ENCODE results near the genes SCN2B and H2AX.

- PRO-cap: no peak
Observed at GRCh38 chr11:117185585-117186386, 7.2 kb downstream of the SIDT2 start.

DNA sequence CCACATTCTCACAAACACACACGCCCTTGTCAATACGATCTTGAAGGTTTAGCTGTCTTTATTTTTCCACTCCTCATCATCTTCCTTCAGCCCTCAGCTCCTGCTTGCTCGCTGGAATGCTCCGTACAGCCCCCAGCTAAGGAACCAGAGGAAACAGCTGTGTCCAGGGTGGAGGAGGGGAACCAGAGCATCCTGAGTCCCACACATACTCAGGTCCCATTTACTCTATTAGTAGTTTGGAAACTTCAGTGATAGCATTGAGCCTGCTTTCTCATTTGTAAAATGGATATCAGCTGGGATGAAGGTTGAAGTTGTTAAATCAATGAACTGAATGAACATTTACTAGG is 13.3 kb downstream of the PCSK7 start:
- PRO-cap: no peak

- PRO-cap: no peak
Observed at GRCh38 chr11:117307880-117308788, 7.9 kb downstream of the BACE1 start.

GRCh38 chr11:117877284-117877945 is 957 bp upstream of the FXYD6 start:
- PRO-cap: no peak

GRCh38 chr11:117884874-117885478 is 8.5 kb upstream of the FXYD6 start:
- PRO-cap: no peak

DNA sequence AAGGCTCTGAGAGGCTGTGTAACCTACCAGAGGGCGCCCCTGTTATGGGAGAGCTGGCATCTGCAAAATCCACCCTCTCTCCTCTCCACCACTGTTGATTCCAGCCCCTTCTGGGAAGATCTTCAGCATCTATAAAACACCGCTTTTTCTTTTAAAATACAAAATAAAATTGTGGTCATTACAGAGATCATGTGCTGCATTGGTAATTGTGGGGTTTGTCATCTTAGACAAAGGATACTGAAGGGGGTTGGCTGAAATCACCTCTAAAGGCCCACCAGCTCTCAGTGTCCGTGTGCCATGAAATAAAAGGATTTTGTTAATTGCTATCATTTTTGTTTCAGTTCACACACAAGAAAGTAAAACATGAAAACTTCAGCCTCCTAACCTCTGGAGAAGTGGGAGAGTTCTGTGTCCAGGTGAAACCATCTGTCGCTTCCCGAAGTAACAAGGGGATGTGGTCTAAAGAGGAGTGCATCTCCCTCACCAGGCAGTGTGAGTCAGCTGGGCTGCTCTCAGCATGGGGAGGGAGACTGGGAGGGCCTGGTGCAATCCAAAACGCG is 7.5 kb downstream of the IL10RA start:
- PRO-cap: no peak

GRCh38 chr11:118007534-118008051 is 21.4 kb downstream of the IL10RA start:
- PRO-cap: no peak

GRCh38 chr11:118010493-118011581 is 24.6 kb downstream of the IL10RA start:
- PRO-cap: no peak

- PRO-cap: no peak
Observed at GRCh38 chr11:118176358-118176774, at the start of gene SCN2B. Gene SCN2B (minus strand): TSS chr11:118176639.

DNA sequence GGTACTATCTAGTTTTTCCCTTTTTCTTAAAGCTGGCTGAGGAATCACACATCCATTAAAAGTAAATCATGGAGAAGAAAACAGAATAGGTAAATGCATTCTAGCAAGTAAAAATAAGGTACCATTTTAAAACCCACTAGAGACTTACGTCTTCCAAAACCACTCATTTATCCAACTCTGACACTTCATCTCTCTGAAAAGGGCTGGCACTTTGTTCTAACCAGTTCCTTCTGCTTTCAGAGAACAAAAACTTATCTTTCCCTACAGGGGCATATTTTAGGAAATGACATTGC is 11.3 kb downstream of the MPZL3 start:
- PRO-cap: no peak

DNA sequence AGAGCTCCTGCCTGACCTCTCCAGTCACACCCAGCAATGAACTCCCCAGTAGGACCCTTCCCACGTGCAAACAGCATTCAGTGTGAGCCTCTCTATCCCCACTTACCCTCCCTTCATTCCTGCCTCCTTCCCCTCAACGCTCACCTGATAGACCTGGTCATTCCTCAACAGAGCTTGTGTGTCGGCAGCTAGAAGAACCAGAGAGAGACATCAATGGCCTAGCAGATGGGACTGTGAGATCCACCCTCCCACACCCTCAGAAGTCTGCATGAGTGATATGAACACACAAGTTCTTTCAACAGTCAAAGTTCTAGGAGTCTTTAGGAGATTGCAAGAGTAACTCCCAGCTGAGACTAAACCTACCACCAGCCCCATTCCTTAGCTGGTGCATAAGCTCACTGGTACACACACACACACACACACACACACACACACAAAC is 3.2 kb downstream of the CD3D start:
- PRO-cap: no peak

GRCh38 chr11:118609290-118609781 is 1.9 kb downstream of the PHLDB1 start:
- PRO-cap: bidirectional peak, plus-strand start at chr11:118609714, minus-strand start at chr11:118609694

DNA sequence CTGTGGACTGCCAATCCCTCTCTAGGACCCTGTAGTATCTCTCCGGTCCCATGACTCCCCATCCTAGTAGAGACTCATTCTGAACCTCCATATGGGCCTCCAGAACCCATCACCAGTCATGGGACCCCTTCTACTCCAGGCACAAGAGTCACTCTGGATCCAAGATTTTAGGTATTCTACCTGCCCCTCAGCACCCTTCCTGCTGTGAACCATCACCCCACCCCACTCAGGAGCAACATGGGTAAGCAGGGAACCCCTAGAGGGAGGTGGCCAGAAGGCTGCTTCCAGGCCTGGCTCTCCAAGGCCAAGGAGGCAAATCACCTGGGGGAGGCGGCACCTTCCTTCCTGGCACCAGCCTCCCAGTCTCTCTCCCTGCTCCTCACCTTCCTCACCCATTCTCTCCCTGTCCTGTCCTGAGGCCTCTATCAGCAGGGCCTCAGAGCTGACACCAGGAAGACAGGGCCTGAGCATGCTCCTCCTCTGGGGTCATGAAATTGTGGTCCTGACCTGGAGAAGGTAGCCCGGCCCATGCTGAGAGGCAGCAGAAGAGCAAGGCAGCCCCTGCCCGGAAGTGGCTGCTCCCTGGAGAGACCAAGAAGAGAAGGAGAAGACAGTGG is 2.1 kb downstream of the BCL9L start:
- PRO-cap: no peak

DNA sequence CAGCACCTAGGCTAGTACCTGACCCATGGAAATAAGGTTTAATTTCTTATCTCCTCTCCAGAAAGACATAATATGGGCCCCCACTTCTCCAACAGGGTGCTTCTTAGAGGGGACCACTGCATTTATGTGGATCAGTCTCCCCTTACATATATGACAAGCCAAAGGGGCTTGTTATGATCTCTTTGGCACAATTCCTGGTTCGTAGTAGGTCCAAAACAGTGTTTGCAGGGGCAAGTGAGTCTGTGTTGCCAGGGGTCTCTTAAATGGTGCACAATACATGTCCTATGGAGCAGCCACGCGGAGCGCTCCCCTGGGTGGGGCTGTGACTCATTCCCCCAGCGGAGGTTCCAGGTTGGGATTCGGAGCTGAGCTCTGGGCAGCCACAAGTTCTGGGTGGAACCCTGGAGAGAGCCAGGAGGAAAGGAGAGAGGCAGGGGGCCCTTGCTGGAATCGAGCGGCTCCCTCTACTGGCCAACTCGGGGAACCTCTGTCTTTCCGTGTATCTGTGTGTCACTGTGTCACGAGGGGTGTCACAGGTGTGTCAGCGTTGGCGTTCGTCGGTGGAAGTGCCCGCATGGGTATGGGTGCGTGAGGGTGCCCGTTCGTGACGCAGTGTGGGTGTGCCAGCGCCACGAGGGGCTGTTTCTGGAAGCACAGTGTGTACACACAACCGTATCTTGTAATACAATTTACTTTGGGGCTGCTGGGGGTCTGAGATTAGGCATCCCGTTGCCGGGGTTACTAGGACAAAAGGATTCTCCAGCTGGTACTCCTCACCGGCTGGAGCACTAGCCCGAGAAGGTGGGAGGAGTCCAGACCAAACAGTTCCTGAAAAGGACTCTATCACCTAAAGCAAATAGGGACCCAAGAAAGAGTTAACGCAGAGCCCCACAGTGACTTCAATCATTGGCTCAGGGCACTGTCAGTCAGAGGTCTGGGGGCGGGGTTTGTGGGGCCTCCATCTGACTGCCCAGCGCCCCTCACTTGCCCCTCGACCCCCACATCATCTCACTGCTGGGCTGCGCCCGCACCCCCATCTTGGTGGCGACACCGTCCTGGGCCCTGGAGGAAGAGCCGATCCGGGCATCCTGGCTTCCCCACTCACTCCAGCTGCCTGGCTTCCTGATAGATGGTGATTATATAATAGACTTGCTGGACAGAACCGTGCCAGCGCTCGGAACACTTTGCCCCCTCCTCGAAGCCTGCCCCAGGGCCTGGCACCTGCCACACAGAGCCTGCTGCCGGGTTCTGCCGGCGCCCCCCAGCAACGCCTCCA is 2.5 kb upstream of the BCL9L start:
- PRO-cap: no peak

GRCh38 chr11:119025591-119026570 is 7.3 kb downstream of the TRAPPC4 start:
- PRO-cap: no peak

- PRO-cap: no peak
Observed at GRCh38 chr11:119050834-119051394, 6.1 kb downstream of the HYOU1 start.

DNA sequence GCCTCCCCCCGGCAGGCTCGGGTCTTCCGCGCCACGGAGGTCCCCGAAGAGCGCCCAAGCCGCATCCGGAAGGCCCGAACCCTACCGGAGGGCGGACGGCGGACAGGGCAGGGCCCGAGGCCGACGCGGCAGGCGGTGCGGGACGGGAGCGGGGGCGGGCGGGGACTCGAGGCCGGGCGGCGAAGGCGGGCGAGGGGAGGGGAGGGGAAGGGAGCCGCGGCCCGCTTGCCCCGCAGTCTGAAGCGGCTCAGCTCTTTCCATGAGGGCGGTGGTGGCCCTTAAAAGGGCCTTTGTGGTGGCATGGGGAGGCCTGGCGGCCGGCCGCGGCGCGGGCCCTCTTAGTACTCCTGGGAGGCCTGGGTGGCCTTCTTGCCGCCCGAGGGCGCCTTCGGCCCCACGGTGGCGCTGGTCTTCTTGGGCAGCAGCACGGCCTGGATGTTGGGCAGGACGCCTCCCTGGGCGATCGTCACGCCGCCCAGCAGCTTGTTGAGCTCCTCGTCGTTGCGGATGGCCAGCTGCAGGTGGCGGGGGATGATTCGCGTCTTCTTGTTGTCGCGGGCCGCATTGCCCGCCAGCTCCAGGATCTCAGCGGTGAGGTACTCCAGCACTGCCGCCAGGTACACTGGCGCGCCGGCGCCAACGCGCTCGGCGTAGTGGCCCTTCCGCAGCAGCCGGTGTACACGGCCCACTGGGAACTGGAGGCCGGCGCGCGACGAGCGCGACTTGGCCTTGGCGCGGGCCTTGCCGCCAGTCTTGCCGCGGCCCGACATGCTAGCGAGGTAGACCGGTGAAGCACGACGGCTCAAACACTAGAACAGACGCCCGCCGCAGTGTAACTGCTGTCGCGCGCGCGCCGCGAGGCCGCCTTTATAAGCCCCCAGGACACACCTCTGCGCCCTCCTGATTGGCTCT is at the start of gene H2AX:
H2AX (minus strand) TSS at position 841 of the 912 bp plus-strand sequence.
- PRO-cap: bidirectional peak, plus-strand start outside the sequence, minus-strand start at position 841 of the sequence

- PRO-cap: no peak
Observed at GRCh38 chr11:119096356-119097366, 1.4 kb upstream of the H2AX start.

DNA sequence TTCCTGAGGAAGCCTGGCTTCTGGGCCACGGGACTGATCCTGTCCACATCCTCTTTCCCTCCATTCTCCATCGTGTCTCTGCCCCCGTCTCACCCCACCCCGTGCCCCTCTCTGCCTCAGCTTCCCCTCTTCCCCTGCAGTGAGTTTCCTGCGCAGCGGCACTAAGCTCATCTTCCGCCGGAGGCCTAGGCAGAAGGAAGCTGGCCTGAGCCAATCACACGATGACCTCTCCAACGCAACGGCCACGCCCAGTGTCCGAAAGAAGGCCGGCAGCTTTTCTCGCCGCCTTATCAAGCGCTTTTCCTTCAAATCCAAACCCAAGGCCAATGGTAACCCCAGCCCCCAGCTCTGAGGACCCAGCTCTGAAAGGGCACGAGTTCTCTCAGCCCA is 5.5 kb upstream of the HINFP start:
- PRO-cap: no peak

DNA sequence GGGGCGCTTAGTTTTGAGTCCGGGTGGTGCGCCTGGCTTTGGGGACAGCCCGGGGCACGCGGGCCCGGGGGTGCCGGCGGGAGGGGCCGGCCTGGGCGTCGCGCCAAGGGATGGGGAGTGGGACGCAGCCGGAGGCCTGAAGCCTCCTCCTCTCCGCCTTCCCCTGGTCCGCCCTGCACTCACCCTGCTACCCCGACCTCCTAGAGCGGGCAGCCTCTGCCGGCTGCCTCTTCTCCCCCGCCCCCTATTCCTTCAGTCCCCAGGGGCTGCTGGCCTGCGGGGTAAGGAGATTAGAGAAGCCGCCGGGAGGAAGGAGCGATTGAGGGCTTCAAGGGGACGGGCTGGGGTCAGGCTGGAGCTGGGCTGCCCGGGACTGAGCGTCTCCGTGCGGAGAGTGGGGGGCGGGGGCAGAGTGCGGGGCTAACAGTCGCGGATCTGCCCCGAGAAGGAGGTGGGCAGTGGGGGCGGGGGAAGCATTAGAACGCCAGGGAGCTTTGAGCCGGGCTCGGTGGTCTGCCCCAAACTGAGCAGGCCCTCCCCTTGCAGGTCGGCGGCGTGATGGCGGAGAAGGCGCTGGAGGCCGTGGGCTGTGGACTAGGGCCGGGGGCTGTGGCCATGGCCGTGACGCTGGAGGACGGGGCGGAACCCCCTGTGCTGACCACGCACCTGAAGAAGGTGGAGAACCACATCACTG is 703 bp downstream of the ABCG4 start:
- PRO-cap: bidirectional peak, plus-strand start at position 255 of the sequence, minus-strand start at position 218 of the sequence